ENCODE measurements around the gene GNAI1.

DNA sequence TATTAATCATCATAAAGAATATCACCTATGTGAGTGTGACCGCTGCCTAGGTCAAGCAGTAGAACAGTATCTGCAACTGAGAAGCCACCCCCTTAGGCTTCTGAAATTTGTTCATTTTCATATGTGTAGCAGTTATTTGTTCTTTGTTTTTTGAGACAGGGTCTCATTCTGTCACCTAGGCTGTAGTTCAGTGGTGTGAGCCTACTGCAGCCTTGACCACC is 54.2 kb upstream of the RSBN1L start:
- PRO-cap = no peak
- RAMPAGE, long total RNA, 4 experiments = no peak in any of the 4 experiments

DNA sequence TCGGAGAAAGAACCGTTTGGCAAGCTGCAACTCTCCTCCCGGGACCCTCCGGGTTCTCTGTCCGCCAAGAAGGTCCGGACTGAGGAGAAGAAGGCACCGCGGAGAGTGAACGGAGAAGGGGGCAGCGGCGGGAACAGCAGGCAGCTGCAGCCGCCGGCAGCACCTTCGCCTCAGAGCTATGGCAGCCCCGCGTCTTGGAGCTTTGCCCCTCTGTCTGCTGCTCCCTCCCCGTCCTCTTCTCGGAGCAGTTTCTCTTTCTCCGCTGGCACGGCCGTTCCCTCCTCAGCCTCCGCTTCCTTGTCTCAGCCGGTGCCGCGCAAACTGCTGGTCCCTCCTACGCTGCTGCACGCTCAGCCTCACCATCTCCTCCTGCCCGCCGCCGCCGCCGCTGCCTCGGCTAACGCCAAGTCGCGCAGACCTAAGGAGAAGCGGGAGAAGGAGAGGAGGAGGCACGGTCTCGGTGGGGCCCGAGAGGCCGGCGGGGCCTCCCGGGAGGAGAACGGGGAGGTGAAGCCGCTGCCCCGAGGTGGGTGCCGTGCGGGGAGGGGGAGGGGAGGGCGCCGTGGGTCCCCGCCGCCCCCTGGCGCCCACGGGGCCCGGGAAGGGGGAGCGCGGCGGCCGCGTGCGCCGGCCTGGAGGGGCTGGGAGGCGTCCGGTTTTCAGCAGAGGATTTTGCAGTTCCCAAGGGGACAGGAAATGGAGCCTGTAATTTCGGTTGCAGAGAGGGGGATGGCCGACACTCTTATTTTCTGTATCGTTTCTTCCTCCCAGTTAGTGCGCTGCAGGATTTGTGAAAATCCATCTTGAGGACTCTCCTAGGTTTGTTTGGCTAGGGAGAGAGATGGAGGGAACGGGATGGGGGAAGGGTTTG is 506 bp downstream of the RSBN1L start:
- PRO-cap = bidirectional peak, plus-strand start at position 319 of the sequence, minus-strand start at position 299 of the sequence
- RAMPAGE, long total RNA, 4 experiments = start-site peak on the plus strand in 2 of 4 experiments, centred at positions 75 to 424 of the sequence, 16 to 59 reads per replicate

- PRO-cap = no peak
- RAMPAGE, long total RNA, 4 experiments = no peak in any of the 4 experiments
These were observed 49.7 kb downstream of the RSBN1L start for GRCh38 chr7:77745804-77746453.

DNA sequence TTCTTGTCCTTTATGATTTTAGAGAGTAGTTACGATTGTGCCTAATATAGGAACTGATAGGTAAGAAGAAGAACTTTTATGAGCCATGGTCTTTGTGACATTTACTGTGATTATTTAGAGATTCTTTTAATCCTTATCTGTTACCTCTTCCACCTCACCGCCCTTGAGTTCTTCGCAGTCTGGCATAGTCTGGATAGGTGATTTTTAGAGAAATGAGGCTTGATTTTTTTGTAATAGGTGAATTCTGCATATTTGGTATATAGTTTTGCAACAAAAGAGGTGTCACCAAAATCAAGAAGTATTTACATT is 37.0 kb downstream of the TMEM60 start:
- PRO-cap = no peak
- RAMPAGE, long total RNA, 4 experiments = no peak in any of the 4 experiments

DNA sequence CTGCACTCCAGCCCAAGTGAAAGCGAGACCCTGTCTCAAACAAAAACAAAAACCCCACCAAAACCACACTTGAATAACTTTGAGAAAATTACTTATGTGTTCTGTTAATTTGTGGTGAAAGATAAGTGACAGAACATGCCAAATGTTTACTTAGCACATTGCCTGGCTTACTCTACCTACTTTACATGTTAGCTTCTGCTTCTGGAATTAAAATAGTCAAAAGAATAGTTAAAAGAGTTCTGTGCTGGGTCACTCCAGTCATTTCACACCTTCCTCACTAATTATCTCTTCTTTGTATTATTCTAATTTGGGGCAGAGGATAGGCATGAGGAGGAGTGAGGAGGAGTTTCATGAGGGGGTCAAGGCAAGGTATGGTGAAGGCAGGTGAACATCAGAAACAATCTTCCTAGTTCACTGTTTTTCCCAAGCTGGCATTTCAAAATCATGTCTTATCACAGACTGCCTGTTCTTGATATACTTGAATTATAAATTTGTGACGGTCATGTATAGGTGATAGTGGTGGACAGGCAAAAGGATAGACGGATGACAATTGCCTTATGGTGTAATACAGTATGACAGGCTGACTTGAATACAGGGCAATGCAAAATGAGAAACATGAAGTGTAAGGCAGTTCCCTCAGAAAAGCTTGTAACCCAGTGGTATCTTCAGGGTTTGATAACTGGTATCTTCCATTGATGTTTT is 9.6 kb downstream of the TMEM60 start:
- PRO-cap = no peak
- RAMPAGE, long total RNA, 4 experiments = no peak in any of the 4 experiments

DNA sequence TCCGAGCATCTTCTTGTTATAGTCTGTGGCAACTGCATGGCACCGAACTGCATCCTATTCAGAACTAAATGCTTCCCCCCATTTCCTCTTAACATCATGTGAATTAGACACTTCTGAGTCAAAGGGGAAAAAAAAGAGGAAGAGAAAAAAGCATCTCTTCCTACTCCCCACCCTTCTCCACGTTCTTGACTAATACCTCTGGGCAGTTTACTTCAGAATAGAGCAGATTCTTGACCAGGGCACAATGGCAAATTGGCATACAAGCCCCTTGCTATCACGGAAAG is 683.7 kb downstream of the MAGI2 start:
- PRO-cap = no peak
- RAMPAGE, long total RNA, 4 experiments = no peak in any of the 4 experiments

GRCh38 chr7:79451912-79452535 is 1.4 kb downstream of the MAGI2 start:
- PRO-cap = bidirectional peak, plus-strand start at chr7:79452400, minus-strand start at chr7:79452318
- RAMPAGE, long total RNA, 4 experiments = no peak in any of the 4 experiments

- PRO-cap = no peak
- RAMPAGE, long total RNA, 4 experiments = no peak in any of the 4 experiments
These were observed 157.9 kb upstream of the GNAI1 start for GRCh38 chr7:79976739-79977059.

- PRO-cap = bidirectional peak, plus-strand start at chr7:80134859, minus-strand start at chr7:80134695; unidirectional peak, plus-strand start at chr7:80135116
- RAMPAGE, long total RNA, 4 experiments = start-site peak on the plus strand in 4 of 4 experiments, at chr7:80134812-80135207 at its widest, 20 to 1,801 reads per replicate
These were observed at the start of gene GNAI1 for GRCh38 chr7:80134206-80135308. TSS of gene GNAI1 (plus strand) at chr7:80134831.

- PRO-cap = no peak
- RAMPAGE, long total RNA, 4 experiments = no peak in any of the 4 experiments
These were observed 14.6 kb upstream of the GNAT3 start for GRCh38 chr7:80526436-80526914.

GRCh38 chr7:80639617-80640430 is 1.4 kb downstream of the CD36 start:
- PRO-cap = no peak
- RAMPAGE, long total RNA, 4 experiments = no peak in any of the 4 experiments

- PRO-cap = no peak
- RAMPAGE, long total RNA, 4 experiments = no peak in any of the 4 experiments
These were observed 84.4 kb downstream of the CD36 start for GRCh38 chr7:80722826-80723171.

DNA sequence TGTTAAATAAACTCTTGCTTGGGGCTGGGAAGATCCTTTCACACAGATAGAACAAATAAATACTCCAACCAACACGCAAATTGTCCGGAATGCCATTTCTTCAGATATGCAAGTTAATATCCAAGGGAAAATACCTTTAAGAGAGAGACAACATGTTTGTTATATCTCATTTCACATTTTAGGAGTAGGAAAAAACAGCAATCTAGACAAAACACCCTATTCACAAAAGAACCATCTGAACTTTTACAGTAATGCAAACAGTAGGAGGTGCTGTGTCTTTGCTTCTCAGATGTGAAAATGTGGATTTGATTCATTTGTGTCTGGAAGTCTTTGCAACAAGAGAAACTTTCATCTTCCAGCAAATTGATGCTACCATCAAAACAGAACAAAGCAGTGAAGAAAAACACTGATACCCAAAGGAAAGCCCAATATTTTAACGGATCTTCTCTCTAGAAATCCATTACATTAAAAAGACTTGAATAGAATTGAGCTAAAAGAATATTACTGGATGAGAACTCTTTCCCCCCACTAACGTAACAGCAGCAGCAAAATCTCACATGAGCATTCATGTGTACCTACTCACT is 2.1 kb downstream of the SEMA3C start:
- PRO-cap = no peak
- RAMPAGE, long total RNA, 4 experiments = no peak in any of the 4 experiments

GRCh38 chr7:80942110-80942735 is 23.4 kb upstream of the SEMA3C start:
- PRO-cap = no peak
- RAMPAGE, long total RNA, 4 experiments = no peak in any of the 4 experiments

DNA sequence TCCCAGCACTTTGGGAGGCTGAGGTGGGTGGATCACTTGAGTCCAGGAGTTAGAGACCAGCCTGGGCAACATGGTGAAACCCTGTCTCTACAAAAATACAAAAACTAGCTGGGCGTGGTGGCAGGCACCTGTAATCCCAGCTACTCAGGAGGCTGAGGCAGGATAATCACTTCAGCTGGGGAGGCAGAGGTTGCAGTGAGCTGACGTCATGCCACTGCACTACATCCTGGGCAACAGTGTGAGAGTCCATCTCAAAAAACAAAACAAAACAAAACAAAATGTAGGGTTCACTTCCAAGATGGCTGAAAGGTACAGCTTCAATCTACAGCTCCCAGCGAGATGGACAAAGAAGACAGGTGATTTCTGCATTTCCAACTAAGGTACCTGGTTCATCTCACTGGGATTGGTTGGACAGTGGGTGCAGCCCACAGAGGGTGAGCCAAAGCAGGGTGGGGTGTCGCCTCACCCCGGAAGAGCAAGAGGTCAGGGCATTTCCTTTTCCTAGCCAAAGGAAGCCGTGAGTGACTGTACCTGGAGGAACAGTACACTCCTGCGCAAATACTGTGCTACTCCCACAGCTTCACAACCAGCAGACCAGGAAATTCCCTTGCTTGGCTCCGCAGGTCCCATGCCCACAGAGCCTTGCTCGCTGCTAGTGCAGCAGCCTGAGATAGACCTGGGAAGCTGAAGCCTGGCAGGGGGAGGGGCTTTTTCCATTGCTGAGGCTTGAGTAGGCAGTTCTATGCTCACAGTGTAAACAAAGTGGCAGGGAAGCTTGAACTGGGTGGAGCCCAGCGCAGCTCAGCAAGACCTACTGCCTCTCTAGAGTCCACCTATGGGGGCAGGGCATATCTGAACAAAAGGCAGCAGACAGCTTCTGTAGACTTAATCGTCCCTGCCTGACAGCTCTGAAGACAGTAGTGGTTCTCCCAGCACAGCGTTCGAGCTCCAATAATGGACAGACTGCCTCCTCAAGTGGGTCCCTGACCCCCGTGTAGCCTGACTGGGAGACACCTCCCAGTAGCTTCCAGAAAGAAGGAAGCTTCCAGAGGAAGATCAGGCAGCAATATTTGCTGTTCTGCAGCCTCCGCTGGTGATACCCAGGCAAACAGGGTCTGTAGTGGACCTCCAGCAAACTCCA is 291.3 kb downstream of the HGF start:
- PRO-cap = no peak
- RAMPAGE, long total RNA, 4 experiments = no peak in any of the 4 experiments

DNA sequence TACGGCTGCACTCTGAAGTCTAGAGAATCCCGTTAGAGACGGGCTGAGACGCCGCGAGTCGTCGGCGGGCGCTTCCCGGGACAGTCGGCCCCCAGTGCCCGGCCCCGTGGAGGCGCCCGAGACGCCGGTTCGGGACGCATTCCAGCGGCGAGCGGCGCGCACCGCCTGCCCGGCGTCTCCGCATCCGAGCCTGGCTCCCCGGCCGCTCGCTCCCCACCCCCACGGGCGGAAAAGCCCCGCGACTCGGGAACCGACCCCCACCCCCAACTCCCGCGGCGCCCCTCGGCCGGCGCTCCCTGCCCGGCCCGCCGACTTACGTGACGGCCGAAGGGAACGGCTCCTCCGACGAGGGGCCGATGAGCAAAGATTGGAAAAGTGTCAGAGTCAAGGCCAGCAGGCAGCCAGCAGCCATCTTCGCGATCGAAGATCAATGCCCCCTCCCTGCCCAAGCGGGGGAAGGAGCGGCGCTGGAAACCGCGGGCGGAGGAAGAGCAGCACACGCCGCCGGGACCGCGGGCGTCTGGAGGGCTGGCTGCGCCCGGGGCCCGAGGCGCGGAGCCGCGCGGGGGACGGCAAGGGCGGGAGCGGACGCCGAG is 431 bp downstream of the CACNA2D1 start:
- PRO-cap = unidirectional peak, plus-strand start at position 458 of the sequence
- RAMPAGE, long total RNA, 4 experiments = start-site peak on the minus strand in 1 of 4 experiments, centred at position 562 of the sequence, 16 reads per replicate

DNA sequence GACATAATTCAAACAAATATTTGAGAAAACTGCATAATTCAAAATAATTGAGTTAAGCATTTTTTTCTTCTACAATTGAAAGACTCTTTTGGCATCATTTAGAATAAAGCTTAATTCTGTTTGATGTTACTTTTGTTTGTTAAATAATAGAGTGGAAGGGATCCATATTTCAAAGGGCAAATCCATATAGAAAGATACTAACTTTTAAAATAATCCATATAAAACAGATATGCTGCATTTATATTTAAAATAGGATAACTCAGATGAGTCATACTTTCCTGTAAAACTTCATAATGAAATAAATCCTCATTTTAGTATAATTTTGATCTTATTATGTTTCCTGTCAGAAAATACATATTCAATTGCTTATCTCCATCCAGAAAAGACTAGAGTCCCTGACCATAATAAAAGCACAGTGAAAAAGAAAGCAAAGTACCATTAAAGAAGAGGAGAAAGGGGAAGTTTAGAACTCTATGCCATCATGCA is 323.6 kb downstream of the PCLO start:
- PRO-cap = no peak
- RAMPAGE, long total RNA, 4 experiments = no peak in any of the 4 experiments

DNA sequence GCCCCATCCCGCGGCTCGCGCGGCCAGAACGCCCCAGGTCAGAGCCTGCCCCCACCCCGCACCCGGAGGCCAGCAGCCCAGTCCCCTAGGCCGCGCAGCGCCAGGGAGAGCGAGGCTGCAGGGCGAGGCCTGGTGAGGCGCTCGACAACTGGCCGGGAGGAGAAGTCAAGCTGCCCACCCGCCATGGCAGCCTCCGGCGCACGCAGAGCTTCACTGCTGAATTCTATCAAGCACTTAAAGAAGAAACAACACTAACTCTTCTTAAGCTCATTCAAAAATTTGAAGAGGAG is 246.9 kb downstream of the SEMA3D start:
- PRO-cap = no peak
- RAMPAGE, long total RNA, 4 experiments = no peak in any of the 4 experiments

GRCh38 chr7:85106409-85107181 is 80.3 kb downstream of the SEMA3D start:
- PRO-cap = no peak
- RAMPAGE, long total RNA, 4 experiments = no peak in any of the 4 experiments

- PRO-cap = bidirectional peak, plus-strand start at chr7:85185753, minus-strand start at chr7:85185645
- RAMPAGE, long total RNA, 4 experiments = no peak in any of the 4 experiments
These were observed 1.1 kb downstream of the SEMA3D start for GRCh38 chr7:85185383-85186567.